Esophagus muscularis mucosa (tissue), 4 donors: ENCODE measurements around the genes OR2B3 and RNF39.

GRCh38 chr6:28727029-28727633 is 140.0 kb upstream of the SCAND3 start:
- PRO-cap, result no peak
- RAMPAGE, long total RNA, 4 experiments, result no peak in any of the 4 experiments

GRCh38 chr6:28900993-28901727 is 22.6 kb downstream of the TRIM27 start:
- PRO-cap, result no peak
- RAMPAGE, long total RNA, 4 experiments, result no peak in any of the 4 experiments

- PRO-cap, result no peak
- RAMPAGE, long total RNA, 4 experiments, result no peak in any of the 4 experiments
Measured at GRCh38 chr6:28927787-28928172, 4.0 kb upstream of the TRIM27 start.

GRCh38 chr6:28940248-28941205 is 16.7 kb upstream of the TRIM27 start:
- PRO-cap, result bidirectional peak, plus-strand start at chr6:28941049, minus-strand start at chr6:28940915
- RAMPAGE, long total RNA, 4 experiments, result no peak in any of the 4 experiments

GRCh38 chr6:28953070-28953397 is 29.2 kb upstream of the TRIM27 start:
- PRO-cap, result no peak
- RAMPAGE, long total RNA, 4 experiments, result no peak in any of the 4 experiments

GRCh38 chr6:28958064-28958531 is 34.3 kb upstream of the TRIM27 start:
- PRO-cap, result no peak
- RAMPAGE, long total RNA, 4 experiments, result no peak in any of the 4 experiments

DNA sequence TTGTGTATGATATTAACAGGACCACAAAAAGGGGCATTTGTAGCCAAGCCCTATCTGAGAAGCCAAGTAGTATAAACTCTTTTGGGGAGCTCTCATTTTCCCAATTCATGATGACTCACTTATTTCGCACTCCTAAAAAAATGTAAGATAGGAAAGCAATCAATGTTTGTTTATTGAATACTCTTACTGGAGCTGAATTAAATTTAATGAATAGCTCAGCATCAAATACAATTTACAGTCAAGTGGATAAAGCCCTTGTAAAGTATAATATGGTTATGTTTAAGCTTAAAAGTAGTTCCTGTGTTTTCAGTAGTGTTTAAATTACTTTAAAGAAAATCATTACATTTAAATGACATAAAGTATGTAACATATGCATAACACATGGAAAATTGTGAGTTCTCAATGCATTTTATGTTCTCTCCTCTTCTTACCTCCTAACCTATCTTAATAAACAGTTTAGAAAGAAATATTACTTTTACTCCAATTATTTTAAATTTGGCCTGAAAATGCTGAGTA is at the start of gene OR2B3:
Gene OR2B3 (minus strand): TSS at position 174 of the 516 bp plus-strand sequence.
- PRO-cap, result no peak
- RAMPAGE, long total RNA, 4 experiments, result no peak in any of the 4 experiments

- PRO-cap, result no peak
- RAMPAGE, long total RNA, 4 experiments, result no peak in any of the 4 experiments
Measured at GRCh38 chr6:29630078-29630977, 2.7 kb downstream of the GABBR1 start.

DNA sequence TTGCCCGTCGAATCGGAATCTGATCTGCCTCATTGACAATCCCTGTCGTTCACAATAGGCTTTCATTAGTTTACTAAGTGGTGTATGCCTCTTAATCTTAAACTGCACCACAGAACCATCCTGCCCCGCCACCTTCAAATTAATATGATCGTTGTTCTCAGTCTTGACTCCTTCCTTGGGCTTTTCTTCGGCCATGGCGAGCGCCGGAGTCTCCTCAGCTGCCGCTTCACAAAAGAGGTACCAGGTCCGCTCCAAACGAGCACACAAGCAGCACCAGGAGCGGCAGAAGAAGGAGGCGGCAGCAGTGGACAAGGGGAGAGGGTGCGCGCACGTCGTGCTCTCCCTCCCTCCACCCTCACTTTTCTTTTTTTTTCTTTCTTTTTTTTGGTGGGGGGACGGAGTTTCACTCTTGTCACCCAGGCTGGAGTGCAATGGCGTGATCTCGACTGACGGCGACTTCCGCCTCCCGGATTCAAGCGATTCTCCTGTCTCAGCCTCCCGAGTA is 3.2 kb upstream of the GABBR1 start:
- PRO-cap, result no peak
- RAMPAGE, long total RNA, 4 experiments, result start-site peak on the minus strand in 3 of 4 experiments, centred at positions 297 to 309 of the sequence, 7 to 14 reads per replicate

GRCh38 chr6:29641720-29642079 is 8.7 kb upstream of the GABBR1 start:
- PRO-cap, result unidirectional peak, minus-strand start at chr6:29641922
- RAMPAGE, long total RNA, 4 experiments, result no peak in any of the 4 experiments

DNA sequence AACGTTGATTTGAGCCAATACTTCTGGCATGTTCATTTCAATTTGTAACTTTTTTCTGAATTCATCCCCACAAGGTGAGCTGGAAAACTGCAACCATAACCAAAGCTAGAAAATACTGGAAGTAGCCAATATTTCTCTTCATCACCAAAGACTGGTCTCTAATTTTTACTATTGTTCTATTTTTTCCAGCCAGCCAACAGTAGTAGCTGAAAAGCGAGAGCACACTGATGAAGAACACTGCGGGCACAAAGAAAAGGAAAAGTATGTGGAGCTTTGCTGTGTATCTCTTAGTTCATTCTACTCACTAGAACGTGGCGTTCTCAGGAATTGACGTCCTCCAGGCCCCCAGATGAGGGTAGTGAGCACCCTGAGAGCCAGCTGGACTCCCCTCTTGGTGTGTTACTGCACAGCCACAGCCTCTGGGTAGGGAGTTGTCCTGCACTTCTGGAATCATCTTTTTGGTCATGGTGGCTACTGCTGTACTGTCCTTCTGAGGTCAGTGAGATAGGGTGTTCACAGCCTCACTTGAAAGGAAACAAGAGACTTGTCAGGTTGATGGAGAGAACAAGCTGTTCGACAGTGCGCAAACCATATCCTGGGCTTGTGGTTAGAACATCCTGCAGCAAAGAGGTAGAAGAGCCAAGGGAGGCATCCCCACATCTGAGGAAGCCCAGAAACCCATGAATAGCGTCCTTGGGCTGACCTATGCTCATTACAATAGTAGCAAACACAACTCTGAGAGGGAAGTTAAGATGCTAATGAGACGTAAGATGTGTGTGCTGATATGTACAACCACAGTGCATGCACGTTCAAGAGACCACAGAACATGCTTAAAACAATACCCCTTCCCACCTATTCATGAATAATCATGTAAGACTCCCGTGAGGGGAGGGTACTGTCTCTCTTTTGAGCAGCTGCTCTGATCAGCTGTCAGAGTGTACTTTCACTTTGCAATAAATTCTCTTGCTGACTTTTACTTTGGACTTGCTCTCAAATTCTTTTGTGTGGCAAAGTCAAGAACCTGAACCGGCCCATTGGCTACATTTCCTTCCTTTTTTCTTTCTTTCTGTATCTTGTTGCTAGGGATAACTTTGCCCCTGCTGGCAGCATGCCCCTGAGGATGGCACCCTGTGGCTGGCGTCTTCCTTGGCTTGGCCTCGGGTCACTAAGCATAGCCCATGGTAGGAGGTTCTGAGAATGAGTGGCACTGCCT is 14.6 kb upstream of the HLA-F start:
- PRO-cap, result no peak
- RAMPAGE, long total RNA, 4 experiments, result no peak in any of the 4 experiments

- PRO-cap, result no peak
- RAMPAGE, long total RNA, 4 experiments, result no peak in any of the 4 experiments
Measured at GRCh38 chr6:29759470-29759860, 36.2 kb downstream of the HLA-F start.

DNA sequence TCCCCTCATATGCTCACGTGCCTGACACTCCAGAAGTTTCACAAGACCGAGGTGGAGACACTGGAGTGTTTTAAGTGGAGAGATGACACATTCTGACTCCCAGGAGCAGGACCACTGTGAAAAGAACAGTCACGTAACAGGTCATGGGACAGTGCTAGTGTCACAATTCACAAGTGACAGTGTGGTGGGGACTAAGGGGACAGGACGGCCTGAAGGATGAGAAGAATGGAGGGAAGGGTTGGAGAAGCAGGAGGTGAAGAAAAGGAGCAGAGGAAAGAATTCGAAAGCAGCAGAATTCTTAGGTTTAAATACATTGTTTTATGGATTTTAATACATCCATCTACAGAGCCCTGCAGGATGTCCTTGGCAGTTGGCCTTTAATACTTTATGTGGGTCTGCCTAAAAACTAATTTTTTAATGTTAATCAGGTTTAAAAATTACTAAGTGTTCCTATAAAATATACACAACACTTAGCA is 56.0 kb upstream of the HLA-A start:
- PRO-cap, result no peak
- RAMPAGE, long total RNA, 4 experiments, result no peak in any of the 4 experiments

DNA sequence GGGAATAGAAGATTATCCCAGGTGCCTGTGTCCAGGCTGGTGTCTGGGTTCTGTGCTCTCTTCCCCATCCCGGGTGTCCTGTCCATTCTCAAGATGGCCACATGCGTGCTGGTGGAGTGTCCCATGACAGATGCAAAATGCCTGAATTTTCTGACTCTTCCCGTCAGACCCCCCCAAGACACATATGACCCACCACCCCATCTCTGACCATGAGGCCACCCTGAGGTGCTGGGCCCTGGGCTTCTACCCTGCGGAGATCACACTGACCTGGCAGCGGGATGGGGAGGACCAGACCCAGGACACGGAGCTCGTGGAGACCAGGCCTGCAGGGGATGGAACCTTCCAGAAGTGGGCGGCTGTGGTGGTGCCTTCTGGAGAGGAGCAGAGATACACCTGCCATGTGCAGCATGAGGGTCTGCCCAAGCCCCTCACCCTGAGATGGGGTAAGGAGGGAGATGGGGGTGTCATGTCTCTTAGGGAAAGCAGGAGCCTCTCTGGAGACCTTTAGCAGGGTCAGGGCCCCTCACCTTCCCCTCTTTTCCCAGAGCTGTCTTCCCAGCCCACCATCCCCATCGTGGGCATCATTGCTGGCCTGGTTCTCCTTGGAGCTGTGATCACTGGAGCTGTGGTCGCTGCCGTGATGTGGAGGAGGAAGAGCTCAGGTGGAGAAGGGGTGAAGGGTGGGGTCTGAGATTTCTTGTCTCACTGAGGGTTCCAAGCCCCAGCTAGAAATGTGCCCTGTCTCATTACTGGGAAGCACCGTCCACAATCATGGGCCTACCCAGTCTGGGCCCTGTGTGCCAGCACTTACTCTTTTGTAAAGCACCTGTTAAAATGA is 1.8 kb downstream of the HLA-A start:
- PRO-cap, result no peak
- RAMPAGE, long total RNA, 4 experiments, result start-site peak on the plus strand in 1 of 4 experiments, centred at position 290 of the sequence, 112 reads per replicate; start-site peak on the minus strand in 1 of 4 experiments, centred at position 365 of the sequence, 19 reads per replicate

GRCh38 chr6:29976525-29977675 is 34.6 kb downstream of the HLA-A start:
- PRO-cap, result bidirectional peak, plus-strand start at chr6:29976694, minus-strand start at chr6:29976745; bidirectional peak, plus-strand start at chr6:29977101, minus-strand start at chr6:29977027; bidirectional peak, plus-strand start at chr6:29977398, minus-strand start at chr6:29977320
- RAMPAGE, long total RNA, 4 experiments, result start-site peak on the plus strand in 1 of 4 experiments, at chr6:29976654-29976699 at its widest, 5 reads per replicate; start-site peak on the minus strand in 3 of 4 experiments, at chr6:29976765-29977372 at its widest, 6 to 34 reads per replicate

- PRO-cap, result no peak
- RAMPAGE, long total RNA, 4 experiments, result no peak in any of the 4 experiments
Measured at GRCh38 chr6:30062155-30062527, 1.1 kb downstream of the POLR1H start.

GRCh38 chr6:30066509-30066823 is 532 bp upstream of the PPP1R11 start:
- PRO-cap, result unidirectional peak, minus-strand start at chr6:30066661
- RAMPAGE, long total RNA, 4 experiments, result no peak in any of the 4 experiments

- PRO-cap, result no peak
- RAMPAGE, long total RNA, 4 experiments, result no peak in any of the 4 experiments
Measured at GRCh38 chr6:30075461-30076215, at the start of gene RNF39. Gene RNF39 (minus strand): TSS chr6:30075769.

- PRO-cap, result no peak
- RAMPAGE, long total RNA, 4 experiments, result no peak in any of the 4 experiments
Measured at GRCh38 chr6:30076216-30076900, 789 bp upstream of the RNF39 start.

GRCh38 chr6:30085946-30086286 is 10.3 kb upstream of the RNF39 start:
- PRO-cap, result no peak
- RAMPAGE, long total RNA, 4 experiments, result no peak in any of the 4 experiments